Right atrium auricular region (tissue), 2 donors: ENCODE data around the gene FOXN3.

DNA sequence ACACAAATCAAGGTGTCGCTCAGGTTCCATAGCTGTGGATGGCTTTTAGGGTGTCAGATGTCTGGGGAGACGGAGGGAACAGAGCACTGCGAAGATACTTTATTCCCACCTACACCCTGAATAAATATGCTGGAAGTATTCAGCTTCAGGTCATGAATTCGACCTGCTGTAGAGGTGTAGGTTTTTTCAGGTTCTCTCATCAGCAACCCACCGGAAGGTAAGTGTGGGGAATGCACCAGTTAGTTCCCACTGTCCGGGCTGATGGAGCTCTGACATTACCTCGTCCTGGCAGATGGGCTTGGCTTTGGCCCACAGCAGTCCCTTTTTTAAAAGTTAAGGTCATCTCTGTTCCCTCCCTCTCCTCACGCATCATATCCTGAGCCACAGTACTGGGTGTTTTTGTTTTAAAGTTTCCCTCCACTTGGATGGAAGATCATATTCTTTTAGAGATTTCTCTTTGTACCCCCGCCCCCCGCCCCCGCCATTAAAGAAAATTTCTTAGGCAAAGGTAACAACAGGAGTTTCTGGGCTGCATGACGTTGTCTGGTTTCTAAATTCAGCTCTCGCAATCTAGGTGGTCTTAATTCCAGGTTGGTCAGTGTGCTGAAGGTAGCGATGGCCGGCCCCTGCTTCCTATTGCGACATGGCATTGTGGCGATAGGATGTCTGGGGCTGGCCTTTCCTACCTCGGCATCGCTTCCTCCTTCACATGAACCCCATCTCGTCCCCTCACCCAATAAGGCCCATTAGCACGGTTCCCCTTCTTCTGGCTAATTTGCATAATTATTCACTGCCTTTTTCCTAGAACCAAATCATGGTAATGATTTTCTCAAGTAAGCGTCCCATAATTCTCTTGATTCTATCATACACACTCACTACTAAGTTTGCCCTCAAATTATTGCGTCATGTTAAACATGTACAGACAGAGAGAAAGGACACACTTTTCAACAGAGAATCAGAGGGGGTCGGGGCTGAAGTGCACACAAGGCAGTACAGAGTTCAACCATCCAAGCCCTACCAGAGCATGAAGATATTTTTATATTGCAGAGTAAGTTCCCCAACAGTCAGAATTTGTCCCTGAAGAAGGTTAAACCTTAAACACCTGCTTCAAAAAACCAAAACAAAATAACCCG is 256.9 kb downstream of the FOXN3 start:
- PRO-cap: no peak
- RAMPAGE, long total RNA, 2 experiments: no peak in any of the 2 experiments

DNA sequence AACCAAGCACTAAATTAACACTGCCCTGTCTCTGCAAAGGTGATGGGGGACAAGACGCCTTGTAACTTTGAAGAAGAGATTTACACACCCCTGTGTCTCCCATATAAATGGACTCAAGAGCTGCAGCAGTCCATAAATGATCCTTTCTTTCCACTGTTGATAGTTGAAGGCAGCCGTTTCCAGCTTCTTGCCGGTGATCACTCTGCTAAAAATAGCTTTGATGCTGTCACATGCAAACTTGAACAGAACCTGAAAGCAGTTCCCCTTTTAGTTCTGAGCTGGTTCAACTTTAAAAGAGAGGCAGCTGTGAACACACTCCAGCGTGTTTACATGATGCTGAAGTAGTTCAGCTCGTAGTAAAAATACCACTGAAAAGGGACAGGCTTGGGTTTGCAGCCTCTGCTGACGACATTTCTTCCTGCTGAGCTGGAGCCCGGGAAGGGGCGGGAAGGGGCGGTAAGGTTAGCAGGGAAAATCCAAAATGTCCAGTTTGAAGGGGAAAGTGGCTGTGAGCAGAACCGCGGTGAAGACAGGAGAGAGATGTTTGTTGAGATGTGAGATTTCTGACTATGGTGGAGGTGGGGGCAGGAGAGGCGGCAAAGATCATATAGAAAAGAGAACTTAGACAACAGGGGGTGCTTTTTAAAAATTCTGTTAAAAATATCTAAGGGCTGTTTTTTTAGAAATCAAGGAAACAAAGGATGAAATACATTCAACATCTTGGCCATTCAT is 113.0 kb downstream of the FOXN3 start:
- PRO-cap: bidirectional peak, plus-strand start at position 488 of the sequence, minus-strand start at position 138 of the sequence
- RAMPAGE, long total RNA, 2 experiments: no peak in any of the 2 experiments

DNA sequence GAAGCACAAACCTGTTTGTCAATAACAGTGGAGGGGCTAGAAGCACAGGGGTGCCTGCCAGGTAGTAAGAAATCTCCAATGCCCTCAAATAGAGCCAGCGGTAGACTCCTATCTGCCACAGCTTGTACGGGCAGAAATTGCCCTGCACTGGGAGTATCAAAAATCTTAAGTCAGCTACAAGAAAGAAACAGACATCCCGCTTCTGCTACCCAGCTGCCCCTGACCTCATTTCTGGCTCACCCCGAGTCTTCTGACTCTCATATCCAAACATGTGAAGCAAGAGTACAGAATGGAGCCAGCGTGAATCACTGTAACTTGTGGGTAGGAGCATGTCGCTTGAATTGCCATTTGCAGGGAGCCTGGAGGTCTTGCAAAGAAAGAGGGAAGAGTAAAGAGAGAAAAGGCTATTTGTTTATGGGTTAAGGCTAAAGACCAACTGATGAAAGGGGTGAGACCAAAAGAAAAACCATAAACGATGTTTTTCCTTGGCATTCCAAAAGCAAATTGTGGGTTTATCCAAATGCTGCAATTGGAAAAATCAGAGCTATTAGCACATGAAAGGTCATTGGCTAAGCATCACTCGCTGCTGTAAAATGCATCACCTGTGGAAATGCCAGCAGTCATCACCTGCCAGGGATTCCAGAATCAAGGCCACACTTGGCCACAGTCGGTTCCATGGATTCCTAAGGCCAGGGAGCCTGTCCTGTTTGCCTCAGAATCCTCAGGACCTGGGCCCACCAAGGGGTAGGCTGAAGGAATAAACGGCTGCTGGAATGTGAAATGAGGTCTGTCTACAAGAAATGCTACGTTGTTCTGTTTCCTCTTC is 86.6 kb downstream of the FOXN3 start:
- PRO-cap: unidirectional peak, minus-strand start at position 233 of the sequence
- RAMPAGE, long total RNA, 2 experiments: no peak in any of the 2 experiments

GRCh38 chr14:89367086-89368147 is 49.6 kb downstream of the FOXN3 start:
- PRO-cap: no peak
- RAMPAGE, long total RNA, 2 experiments: no peak in any of the 2 experiments

GRCh38 chr14:89416830-89417458 is at the start of gene FOXN3:
TSS of gene FOXN3 (minus strand) at chr14:89417233.
- PRO-cap: bidirectional peak, plus-strand start at chr14:89417287, minus-strand start at chr14:89417128
- RAMPAGE, long total RNA, 2 experiments: no peak in any of the 2 experiments

- PRO-cap: no peak
- RAMPAGE, long total RNA, 2 experiments: no peak in any of the 2 experiments
These were observed 124.6 kb upstream of the FOXN3 start for GRCh38 chr14:89541639-89542012.

DNA sequence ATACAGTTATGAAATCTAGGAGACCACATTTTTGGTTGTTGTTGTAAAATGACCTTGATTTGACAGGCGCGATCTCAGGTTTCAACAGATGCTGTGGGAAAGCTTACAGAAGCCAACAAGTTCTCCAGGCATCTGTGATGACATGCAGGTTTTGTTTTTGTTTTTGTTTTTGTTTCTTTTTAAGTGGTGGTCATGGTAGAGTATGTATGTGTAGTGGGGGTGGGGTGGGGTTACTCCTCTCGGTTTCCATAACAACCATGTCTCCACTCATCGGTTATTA is 199.8 kb upstream of the FOXN3 start:
- PRO-cap: no peak
- RAMPAGE, long total RNA, 2 experiments: no peak in any of the 2 experiments

DNA sequence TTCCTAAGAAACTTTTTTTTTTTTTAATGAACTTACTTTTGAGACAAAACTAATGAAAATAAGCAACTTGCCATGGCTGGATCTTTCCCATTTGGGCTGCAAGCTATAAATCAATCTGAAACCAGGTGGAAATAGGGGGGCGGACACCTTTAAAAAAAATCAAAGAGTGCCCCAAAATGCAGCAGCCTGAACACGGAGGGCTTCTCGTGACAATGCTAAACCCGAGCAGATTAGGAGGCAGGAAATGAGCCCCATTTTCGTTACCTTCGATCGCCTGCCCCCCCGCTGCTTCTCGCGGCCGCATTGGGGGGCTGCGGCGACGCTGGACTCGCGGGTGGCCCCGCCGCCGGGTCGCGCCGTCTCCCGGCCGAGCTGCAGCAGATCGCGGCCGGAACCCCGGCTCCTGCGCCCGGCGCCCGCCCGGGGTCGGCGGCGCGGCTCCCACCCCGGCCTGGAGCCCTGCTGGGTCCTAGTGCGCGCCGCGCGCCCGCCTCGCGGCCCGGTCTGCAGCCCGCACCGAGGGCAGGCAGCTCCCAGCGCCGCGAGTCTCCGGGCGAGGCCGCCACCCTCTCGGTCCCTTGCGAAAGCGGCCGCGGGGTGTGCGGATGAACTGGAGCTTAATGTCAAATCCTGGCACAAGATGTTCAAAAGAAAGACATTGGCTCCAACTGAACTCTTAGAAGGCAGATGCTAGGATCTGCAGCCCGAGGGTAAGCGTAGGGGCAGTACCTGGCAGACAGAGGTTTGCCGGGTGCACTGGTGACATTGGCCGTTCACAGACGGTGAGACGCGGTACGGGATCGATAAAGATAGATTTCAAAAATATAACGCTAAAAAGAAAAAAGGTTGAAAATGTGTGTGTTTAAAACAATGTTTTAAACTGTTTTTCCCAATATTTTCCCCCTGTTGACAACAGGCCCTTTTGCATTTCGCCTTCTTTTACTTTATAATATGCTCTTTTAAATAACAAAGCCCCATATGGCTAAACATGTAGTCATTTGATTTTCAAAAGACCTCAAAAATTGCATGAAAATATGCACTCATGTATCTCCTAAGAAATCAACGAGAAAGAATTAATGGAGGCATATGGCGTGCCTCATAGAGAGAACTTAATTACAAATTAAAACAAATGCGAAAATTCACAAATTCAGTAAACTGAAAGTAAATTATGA is 202.1 kb upstream of the FOXN3 start:
- PRO-cap: bidirectional peak, plus-strand start at position 472 of the sequence, minus-strand start at position 402 of the sequence
- RAMPAGE, long total RNA, 2 experiments: start-site peak on the minus strand in 1 of 2 experiments, centred at position 377 of the sequence, 78 reads per replicate

- PRO-cap: unidirectional peak, minus-strand start at chr14:89660402
- RAMPAGE, long total RNA, 2 experiments: no peak in any of the 2 experiments
These were observed 243.1 kb upstream of the FOXN3 start for GRCh38 chr14:89659953-89660715.

GRCh38 chr14:90060958-90061547 is 741 bp upstream of the KCNK13 start:
- PRO-cap: unidirectional peak, plus-strand start at chr14:90061243
- RAMPAGE, long total RNA, 2 experiments: start-site peak on the plus strand in 1 of 2 experiments, at chr14:90061192-90061253 at its widest, 11 reads per replicate

GRCh38 chr14:90330304-90330592 is 1.5 kb downstream of the NRDE2 start:
- PRO-cap: no peak
- RAMPAGE, long total RNA, 2 experiments: no peak in any of the 2 experiments

GRCh38 chr14:90401904-90402505 is 5.2 kb downstream of the CALM1 start:
- PRO-cap: no peak
- RAMPAGE, long total RNA, 2 experiments: no peak in any of the 2 experiments

- PRO-cap: no peak
- RAMPAGE, long total RNA, 2 experiments: no peak in any of the 2 experiments
These were observed 155.2 kb downstream of the TTC7B start for GRCh38 chr14:90660753-90661698.

DNA sequence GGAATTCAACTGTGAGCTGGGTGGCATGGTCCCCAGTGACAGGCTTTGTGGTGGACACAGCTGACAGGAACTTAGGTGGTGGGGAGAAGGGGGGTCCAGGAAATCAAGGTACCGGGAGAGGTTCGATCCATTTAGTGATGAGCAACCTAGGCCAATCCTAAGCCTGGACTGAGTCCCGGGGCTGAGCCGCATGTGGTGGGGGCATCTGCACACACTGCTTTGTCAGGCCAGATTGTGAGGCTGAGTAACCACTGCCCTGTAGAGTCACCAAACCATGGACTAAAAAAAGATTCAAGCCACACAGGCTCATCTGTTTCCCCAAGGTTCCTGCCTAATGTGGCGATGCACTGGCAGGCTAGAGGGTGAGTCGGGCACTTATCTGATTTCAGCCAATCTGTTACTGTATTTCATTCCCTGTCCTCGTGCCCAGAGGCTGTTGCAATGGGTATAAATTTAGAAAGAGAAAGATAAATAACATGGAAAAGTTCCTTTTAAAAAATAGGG is 140.9 kb downstream of the TTC7B start:
- PRO-cap: unidirectional peak, minus-strand start at position 234 of the sequence; unidirectional peak, minus-strand start at position 281 of the sequence
- RAMPAGE, long total RNA, 2 experiments: no peak in any of the 2 experiments

- PRO-cap: no peak
- RAMPAGE, long total RNA, 2 experiments: no peak in any of the 2 experiments
These were observed 89.5 kb downstream of the TTC7B start for GRCh38 chr14:90726624-90727223.

- PRO-cap: bidirectional peak, plus-strand start at chr14:90828383, minus-strand start at chr14:90828174
- RAMPAGE, long total RNA, 2 experiments: start-site peak on the minus strand in 1 of 2 experiments, at chr14:90828161-90828194 at its widest, 8 reads per replicate
These were observed 11.8 kb upstream of the TTC7B start for GRCh38 chr14:90827973-90828508.

GRCh38 chr14:91095329-91095637 is 18.6 kb upstream of the DGLUCY start:
- PRO-cap: no peak
- RAMPAGE, long total RNA, 2 experiments: no peak in any of the 2 experiments

- PRO-cap: no peak
- RAMPAGE, long total RNA, 2 experiments: no peak in any of the 2 experiments
These were observed 30.9 kb downstream of the DGLUCY start for GRCh38 chr14:91144676-91145212.

GRCh38 chr14:91154721-91155320 is 40.9 kb downstream of the DGLUCY start:
- PRO-cap: no peak
- RAMPAGE, long total RNA, 2 experiments: no peak in any of the 2 experiments

- PRO-cap: no peak
- RAMPAGE, long total RNA, 2 experiments: no peak in any of the 2 experiments
These were observed 44.2 kb downstream of the DGLUCY start for GRCh38 chr14:91158014-91158520.